Kidney epithelial cell (primary cell): ENCODE data around the genes SLC41A2 and APPL2.

- RAMPAGE, long total RNA = no peak
- RRBS = no CpG with 5 or more reads among the region's 3 CpGs
Observed at GRCh38 chr12:102429604-102430313, 50.6 kb downstream of the IGF1 start.

- RAMPAGE, long total RNA = no peak
- RRBS = 1% methylated on average over 24 of the region's 86 CpGs
Observed at GRCh38 chr12:102958192-102958909, 877 bp downstream of the ASCL1 start.

DNA sequence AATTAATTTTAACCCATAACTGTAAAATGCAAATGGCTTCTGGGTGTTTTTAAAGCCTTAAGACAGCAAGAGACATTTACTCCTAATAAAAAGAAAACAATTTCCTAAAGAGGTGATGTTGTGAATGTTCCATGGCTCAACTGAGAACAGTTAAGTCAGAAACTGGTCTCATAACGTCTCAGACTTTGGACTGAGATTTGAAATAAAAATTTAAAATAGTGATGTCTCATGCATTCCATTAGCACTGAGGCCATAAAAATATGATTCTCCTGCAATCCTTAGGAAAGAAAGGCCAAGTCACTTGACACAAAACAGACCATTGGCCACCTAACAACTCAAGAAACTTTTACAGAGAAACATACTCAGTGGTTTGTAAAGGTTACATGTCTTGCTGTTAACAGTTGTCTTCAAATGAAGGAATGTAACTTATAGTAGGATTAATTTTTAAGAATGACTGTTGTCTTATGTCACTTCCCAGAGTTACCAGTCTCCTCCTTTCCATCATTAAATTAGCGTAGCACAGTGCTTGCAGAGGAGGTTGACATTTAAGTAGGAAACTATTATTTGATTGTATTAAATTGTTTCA, 58.1 kb downstream of the STAB2 start:
- RAMPAGE, long total RNA = no peak
- RRBS = no CpG with 5 or more reads among the region's 2 CpGs

DNA sequence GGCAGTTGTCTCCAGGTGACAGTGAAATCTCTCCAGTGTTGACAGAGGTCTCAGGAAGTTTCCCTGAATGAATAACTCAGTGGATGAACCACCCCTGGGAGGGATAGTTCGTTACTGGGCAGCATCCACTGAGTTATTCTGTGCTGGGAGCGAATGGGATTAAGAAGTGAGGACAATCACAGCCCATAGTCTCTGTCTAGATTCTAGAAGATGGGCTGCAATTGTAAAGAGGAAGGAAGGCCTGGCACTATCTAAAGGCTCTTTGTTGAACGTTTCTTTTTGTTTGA, 7.2 kb upstream of the NT5DC3 start:
- RAMPAGE, long total RNA = no peak
- RRBS = no CpG with 5 or more reads among the region's 3 CpGs

DNA sequence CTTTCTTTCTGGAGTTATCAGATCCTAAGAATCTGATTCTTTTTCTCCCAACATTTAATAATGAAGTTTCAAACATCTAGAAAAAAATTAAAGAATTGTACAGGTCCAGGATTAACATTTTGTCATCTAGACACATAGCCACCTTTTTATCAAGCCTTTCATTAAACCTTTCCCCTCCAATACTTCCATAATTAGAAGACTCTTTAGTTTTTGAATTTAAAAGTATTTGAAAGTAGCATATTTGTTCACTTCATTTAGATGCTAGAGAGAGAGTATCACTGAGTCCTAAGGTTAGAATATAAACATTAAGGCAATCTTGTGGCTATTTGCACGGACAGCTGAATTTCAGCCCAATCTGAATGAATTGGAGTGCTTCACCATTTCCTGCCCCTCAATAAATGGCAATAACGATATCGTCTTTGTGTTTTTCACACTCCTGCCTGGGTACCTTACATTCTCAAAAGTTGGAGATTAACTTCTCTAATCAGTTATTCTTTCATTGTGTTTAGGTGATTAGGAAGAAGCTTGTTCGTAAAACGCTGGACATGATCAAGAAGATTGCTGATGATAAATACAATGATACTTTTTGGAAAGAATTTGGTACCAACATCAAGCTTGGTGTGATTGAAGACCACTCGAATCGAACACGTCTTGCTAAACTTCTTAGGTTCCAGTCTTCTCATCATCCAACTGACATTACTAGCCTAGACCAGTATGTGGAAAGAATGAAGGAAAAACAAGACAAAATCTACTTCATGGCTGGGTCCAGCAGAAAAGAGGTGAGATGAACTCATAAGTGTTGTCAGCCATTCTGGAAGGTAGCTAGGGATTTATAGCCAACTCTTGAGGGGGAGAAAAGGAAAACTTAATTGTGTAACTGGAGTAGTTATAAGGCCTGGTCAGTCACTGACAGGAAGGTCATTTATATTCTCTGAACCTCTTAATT, 12.1 kb downstream of the HSP90B1 start:
- RAMPAGE, long total RNA = no peak
- RRBS = no CpG with 5 or more reads among the region's 8 CpGs

- RAMPAGE, long total RNA = no peak
- RRBS = no CpG with 5 or more reads among the region's 4 CpGs
Observed at GRCh38 chr12:103946966-103948072, 9.7 kb downstream of the UQCC6 start.

- RAMPAGE, long total RNA = no peak
- RRBS = no CpG with 5 or more reads among the region's 2 CpGs
Observed at GRCh38 chr12:103962334-103963159, 3.1 kb upstream of the TDG start.

DNA sequence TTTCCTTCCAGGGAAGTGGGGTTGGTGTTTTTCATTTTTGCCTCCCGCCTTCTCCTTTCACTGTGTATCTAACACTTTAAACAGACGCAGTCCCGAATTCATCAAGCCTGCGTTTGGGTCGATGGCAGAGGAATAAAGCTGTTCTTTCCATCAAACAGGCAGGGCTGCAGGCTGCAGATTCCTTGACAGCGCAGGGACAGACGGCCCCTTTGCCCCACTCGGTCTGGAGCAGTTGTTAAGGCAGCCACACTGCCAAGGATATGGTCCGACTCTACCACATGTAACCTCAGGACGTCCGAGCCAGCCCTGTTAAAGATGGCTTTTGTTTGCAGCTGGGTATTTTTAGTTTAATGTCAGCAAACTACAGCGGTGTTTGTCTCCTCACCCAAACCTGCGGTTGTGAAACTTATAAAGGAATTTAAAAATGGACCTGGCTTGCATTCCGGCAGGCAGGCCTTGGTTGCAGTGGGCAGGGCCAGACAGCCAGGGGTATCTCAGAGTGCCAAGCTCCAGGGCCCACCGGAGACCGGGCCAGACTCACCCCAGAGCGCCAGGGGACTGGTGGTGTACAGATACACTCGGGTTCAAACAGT, 2.1 kb downstream of the CHST11 start:
- RAMPAGE, long total RNA = no peak
- RRBS = 22% methylated on average over 5 of the region's 18 CpGs

GRCh38 chr12:104477524-104478094, 20.9 kb downstream of the CHST11 start:
- RAMPAGE, long total RNA = no peak
- RRBS = no CpG with 5 or more reads among the region's 3 CpGs

DNA sequence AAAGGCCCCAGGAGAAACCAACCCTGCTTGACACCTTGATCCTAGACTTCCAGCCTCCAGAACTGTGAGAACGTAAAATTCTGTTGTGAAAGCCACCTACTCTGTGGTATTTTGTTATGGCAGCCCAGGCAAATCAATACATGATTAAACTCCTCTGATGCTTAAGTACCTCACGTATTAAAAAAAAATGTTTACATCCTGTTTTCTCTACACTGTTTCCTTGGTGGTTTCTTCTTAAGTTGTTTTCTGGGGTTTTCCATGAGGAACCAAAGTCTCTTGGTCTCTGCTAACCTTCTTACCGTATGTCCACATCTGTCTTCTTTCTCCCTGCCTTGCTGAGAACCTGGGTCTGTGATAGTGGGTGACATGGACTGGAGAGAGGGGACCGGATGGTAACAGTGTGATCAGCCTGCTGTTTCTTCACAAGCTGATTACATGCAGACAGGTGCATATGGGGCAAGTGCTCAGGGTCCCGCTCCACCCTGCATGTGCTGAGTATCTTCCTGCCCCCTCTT, 40.7 kb downstream of the CHST11 start:
- RAMPAGE, long total RNA = no peak
- RRBS = no CpG with 5 or more reads among the region's 5 CpGs

DNA sequence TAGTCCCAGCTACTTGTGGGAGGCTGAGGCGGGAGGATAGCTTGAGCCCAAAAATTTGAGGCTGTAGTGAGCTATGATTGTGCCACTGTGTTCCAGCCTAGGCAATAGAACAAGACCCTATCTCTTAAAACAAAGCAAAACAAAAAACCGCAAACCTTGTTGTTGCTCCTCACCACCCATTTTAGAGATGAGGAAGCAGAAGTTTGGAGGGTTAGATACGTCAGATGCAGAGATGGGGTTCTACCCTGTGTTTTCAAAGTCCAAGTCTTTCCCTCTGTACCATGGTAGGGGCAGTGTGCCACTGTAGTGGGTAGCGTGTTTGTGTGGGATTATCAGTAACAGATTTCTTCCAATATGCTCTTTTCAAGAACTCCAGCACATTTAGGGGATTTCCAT, 186.5 kb downstream of the CHST11 start:
- RAMPAGE, long total RNA = no peak
- RRBS = no CpG with 5 or more reads among the region's 4 CpGs

- RAMPAGE, long total RNA = no peak
- RRBS = no CpG with 5 or more reads among the region's 20 CpGs
Observed at GRCh38 chr12:104671013-104672223, 214.7 kb downstream of the CHST11 start.

DNA sequence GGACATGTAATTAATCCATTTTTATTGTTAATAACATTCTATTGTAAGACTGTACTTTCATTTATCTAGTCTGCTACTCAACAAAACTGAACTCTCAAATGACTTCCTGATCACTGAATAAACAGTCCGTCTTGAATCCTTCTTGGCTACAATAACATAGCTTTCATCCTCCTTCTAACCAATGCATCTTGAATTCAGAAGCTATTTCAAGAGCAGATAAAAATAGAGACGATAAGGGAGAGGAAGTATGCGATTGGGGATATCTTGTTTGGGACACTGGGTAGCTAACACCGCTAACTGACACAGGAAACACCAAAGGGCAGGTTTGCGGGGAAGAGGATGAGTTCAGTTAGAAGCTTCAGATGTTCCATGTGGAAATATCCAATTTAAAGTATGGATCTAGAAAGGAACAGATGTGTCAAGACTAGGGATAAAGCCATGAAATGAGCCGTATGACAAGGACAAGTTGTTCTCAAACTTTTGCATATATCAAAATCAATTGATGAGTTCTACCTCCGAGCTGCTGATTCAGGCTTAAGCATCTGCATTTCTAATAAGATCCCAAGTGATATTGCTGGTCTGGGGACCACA, 102.4 kb downstream of the SLC41A2 start:
- RAMPAGE, long total RNA = no peak
- RRBS = no CpG with 5 or more reads among the region's 7 CpGs

DNA sequence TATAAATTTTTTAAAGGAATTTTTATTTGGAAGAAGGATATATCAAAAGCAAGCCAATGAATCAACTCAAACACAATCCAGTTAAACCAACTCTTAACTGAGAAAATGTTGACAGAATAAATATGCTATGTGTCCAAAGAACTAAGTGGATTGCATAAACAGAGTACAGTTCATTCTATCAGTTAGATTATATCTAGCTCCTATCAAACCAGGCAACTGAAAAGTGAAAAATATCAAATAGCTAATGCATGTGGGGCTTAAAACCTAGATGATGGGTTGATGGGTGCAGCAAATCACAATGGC, 16.6 kb downstream of the SLC41A2 start:
- RAMPAGE, long total RNA = no peak

- RAMPAGE, long total RNA = start-site peak on the minus strand at chr12:104958261-104958290, 279 and 218 reads in 2 replicates
- RRBS = 2% methylated on average over 49 of the region's 107 CpGs
Observed at GRCh38 chr12:104957865-104958924, at the start of gene SLC41A2. TSS of gene SLC41A2 (minus strand) at chr12:104958290.

DNA sequence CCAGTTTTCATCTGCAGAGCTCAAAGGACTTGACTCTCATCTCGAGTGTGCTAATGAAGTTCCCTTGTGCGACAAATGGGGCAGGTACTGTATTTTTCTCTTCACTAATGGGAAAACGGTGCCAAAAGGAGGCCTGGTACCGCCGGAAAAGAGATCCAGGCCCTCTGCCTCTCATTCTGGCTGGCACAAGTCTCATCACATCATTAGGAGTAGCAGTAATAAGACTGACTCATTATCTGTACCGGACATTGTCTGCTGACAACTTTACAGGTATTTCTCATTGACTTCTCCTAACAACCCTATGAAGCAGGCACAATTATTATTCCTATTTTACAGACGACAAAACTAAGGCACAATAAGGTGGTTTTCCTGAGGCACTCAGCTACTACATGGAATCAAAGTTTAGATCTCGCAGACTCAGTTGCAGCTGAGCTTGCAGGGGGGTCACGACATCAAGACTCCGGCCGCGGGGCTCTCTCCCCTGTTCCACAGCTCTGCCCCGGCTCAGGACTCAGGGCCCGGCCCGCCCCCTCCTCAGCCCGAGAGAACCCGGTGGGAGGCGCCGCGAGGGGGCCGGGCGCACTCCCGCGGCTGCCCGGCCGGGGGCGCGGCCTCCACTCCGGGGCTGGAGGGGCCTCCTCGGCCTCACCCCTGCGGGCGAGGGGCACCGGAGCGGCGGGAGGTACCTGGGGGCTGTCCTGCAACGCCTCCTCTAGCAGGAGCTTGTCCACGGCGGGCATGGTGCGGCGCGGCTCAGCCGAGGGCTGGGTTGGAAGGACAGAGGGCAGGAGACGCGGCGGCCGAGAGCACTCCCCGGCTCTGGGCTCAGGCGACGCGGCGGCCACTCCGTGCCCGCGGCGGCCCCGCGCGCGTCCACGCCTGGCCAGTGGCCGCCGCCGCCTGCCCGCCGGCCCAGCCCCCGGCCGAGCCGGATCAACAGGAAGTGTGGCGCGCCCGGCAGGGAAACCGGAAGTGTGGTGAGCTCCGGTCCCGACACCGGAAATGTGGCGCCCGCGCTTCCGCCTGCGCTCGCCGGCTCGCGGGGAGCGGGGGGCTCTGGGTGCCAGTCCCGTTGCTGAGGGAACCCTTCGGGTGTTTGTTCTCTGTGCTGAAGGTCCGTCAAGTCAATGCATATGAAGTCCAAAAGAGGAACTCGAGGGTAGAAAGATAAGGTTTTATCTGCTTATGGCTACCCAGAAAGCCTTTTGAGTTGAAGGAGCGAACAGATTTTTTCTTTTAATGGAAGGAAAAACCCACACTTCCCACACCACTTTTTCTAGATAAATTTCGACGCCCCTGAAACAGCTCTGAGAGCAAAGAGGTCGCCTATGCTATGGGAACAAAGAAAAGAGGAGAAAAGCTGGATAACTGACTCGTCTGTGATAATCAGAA, at the start of gene APPL2:
Gene APPL2 (minus strand): TSS at position 902 of the 1,392 bp plus-strand sequence.
- RAMPAGE, long total RNA = no peak
- RRBS = 1% methylated on average over 21 of the region's 94 CpGs

- RAMPAGE, long total RNA = no peak
- RRBS = no CpG with 5 or more reads among the region's 2 CpGs
Observed at GRCh38 chr12:105445477-105445959, 115.0 kb downstream of the C12orf75 start.

- RAMPAGE, long total RNA = no peak
- RRBS = no CpG with 5 or more reads among the region's 2 CpGs
Observed at GRCh38 chr12:105574707-105575132, 244.2 kb downstream of the C12orf75 start.

- RAMPAGE, long total RNA = no peak
- RRBS = no CpG with 5 or more reads among the region's 12 CpGs
Observed at GRCh38 chr12:105737925-105738629, 400.7 kb downstream of the NUAK1 start.

DNA sequence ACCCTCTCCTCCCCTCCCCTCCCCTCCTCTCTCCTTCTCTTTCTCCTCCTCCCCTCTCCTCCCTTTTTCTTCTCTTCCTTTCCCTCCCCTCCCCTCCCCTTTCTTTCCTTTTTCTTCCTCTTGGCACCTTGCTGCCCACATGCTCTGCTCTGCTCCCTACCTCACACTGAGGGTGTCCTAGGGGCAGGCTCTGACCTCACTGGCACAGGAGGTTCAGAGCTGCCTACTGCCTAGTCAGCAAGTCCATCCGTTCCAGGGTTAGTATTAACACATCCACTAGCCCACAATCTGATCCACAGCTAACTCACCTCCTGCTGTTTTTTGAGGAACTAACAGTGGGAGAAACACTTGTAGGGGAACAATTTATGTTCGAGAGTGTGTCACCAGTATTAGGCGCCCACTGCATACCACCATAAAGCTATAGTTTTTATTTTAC, 100.9 kb downstream of the NUAK1 start:
- RAMPAGE, long total RNA = no peak
- RRBS = no CpG with 5 or more reads among the region's 3 CpGs